Measurements from ENCODE around the gene KIAA0408.

DNA sequence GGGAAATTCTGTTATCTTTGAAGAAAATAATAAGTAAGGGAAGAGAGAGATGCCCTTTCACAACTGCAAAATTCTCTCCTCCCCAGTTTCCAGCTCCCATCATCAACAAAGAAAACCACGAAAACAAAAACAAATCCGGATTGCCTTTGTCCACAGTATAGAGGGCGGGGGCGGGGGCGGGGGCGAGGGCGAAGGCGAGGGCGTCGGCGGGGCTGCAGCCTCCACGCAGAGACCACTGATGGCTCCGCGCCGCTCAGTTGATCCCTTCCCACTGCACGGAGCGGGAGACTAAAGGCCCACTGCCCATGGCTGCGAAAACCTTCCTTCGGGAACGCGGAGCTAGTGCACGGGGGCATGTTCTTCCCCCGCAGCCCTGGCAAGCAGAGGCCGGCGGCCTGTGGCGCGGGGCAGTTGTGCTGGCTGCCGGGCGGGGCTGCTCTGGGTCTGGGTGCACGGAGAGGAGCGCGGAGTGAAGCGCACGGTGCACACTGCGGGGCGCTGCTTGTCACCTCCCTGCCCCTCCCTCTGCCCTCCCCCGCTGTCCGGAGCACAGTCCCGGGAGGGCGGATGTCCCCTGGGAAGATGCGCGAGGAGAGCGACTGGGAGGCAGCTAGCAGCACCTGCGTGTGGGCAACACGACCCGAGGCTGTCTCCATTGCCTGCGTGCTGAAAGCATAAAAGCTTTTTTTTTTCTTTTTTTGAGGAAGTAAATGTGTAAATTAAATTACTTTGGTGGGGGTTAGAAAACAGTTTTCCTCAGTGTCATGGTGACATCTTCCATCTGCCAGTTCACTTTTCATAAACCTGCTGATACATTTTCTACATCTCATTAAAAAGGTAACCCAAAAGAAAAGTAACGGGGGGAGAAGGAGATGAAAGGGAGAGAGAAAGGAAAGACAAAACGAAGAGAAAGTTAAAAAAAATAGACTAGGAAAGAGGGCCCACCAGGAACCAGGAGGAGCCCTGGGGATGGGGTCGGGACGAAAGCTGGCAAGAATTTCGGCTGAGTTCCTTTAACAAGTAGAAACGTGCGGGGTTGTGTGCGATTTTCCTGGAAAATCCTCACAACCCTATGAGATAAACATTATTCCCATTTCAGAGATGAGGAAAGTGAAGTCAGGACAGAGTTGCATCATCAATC, 53.9 kb upstream of the TPD52L1 start:
- RRBS, result 3% methylated on average over 5 of the region's 55 CpGs

- RRBS, result under 1% methylated on average over 7 of the region's 62 CpGs
These were observed 61.7 kb upstream of the HDDC2 start for GRCh38 chr6:125362911-125364351.

- RRBS, result no CpG with 5 or more reads among the region's 12 CpGs
These were observed 42.3 kb upstream of the HEY2 start for GRCh38 chr6:125707188-125707522.

GRCh38 chr6:125791531-125792109, 860 bp downstream of the NCOA7 start:
- RRBS, result no CpG with 5 or more reads among the region's 8 CpGs

DNA sequence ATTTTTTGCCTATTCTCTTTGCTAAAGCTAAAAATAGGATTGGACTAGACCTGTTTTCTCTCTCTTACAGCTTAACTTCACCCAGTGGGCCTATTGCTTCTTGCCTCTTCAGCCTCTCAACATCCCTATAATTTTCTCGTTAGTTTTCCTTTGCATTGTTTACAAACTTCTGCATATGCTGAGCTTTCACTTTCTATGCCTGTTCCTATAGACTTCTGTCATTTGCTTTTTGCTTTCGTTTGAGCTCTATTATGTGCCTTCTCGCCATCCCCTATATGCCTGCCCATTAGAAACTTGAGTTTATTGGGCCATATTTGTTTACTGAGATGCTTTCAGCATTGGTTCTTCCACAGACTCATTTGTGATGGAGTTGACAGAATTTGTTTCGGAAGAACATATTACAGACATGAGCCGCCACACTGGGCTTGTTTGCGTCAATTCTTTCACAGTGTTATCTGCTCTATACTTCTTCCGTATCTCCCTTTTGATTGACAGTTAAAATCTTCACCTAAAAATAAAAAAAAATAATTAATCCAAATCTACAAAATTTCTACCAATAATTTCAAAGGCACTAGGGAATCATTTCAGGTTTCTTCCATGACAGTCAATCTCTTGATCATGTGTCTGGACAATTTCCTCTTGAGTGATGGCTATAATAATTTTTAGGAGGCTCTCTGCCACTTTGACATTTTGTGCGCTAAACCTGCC, 41.0 kb downstream of the NCOA7 start:
- RRBS, result no CpG with 5 or more reads among the region's 8 CpGs

DNA sequence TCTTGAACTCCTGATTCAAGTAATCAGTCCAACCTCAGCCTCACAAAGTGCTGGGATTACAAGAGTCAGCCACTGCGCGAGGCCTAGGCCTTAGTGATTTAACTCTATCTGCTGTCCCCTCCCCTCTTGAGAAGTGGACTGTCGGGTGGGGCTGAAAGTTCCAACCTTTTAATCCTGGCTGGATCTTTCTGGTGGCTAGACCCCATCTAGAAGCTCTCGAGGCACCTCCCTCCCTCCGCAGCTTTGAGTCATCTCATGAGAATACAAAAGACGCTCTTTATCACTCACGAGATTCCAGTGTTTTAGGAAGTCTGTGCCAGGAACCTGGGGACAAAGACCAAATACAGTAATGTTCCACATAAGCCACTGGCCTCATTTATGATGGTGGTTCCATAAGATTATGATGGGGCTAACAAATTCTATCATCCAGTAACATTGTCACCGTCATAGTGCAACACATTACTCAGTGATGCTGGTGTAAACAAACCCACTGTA, 48.6 kb downstream of the NCOA7 start:
- RRBS, result no CpG with 5 or more reads among the region's 8 CpGs

GRCh38 chr6:125923258-125924074, 33.1 kb upstream of the HINT3 start:
- RRBS, result no CpG with 5 or more reads among the region's 6 CpGs

GRCh38 chr6:125957848-125958459, 1.4 kb downstream of the HINT3 start:
- RRBS, result no CpG with 5 or more reads among the region's 6 CpGs

DNA sequence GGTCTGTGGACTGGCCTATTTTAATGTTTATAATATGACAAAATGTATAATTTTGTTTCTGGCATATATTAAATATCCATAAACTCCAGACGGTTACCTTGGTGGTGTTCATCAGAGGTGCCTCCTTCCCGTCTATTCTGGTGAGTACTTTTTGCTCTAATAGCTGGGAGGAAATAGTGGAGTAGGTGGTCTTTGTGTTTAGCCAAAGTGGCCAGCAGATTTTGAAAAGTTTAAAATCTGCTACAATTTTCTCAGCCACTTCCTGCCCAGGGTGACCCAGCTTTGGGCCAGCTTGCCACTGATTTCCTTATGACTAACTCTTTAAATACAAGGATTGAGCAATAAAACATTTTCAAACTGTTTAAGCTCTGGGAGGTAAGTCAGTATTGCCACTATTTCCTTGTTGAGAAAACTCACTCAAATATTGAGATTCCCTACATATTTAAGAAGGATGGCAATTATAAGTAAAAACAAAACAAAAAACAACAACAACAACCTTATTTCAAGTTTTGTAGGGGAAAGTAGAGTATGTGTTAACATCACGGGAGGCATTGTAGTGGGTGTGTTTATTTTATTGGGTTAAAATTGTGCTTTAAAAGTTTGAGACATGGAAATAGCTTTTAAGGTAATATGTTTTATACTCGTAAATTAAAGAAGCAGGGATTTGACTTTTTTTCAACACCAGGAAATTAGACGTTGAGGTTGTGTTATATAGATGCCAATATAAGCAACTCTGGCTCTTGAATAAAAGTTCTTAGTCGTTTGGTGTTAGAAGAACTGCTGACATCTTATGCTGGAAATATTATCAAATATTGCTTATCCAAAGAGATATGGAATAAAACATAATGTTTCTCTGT, 54.6 kb downstream of the TRMT11 start:
- RRBS, result no CpG with 5 or more reads among the region's 6 CpGs

GRCh38 chr6:126063260-126064083, 77.1 kb downstream of the TRMT11 start:
- RRBS, result no CpG with 5 or more reads among the region's 6 CpGs

- RRBS, result no CpG with 5 or more reads among the region's 9 CpGs
These were observed 898 bp upstream of the RSPO3 start for GRCh38 chr6:127117603-127117943.

GRCh38 chr6:127119542-127120204, 1.2 kb downstream of the RSPO3 start:
- RRBS, result 4% methylated on average over 9 of the region's 54 CpGs

DNA sequence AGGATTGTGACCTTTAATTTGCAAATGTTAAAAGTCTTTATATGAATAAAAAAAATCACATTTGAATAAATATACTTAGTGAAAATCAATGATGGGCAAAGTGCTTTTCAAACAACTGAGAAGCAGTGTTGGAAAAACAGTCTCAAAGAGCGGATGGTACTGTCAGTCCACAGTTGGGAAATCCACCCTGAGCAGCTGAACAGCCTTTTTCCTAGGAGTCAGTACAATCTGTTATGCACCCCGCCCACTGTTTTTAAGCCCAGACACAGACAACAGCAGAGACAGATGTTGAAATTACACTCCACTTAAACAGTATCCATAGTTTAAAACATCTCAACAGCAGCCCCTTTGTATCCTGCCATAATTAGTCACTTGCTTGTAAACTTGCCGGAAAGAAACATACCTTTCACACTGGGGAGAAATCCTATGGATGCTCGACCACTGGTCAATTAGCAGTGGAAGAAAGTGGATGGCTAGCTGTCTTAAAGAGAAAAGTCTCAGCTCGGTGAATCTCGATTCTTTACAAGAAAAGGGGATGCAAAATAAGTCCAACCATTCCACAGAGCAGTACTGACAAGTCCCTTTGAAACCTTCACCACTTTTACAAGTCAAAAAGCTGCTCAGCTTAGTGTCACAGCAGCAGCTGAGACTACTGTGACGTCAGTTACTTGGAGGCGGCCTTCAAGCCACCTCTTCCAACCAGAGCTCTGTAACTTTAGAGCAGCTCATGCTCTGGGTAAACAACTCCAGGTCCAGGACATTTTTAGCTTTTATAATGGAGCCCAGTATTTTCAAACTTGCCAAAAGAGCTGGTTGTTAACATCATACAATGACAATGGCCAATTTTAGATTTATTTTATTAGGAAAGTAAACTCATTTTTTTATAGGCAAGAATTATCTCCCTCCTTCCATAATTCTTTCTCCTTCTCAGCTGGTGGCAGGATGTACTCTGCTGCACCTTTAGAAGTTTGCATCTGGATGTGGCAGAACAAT, at the start of gene KIAA0408:
TSS of gene KIAA0408 (minus strand) at position 618 of the 993 bp plus-strand sequence.
- RRBS, result no CpG with 5 or more reads among the region's 8 CpGs

DNA sequence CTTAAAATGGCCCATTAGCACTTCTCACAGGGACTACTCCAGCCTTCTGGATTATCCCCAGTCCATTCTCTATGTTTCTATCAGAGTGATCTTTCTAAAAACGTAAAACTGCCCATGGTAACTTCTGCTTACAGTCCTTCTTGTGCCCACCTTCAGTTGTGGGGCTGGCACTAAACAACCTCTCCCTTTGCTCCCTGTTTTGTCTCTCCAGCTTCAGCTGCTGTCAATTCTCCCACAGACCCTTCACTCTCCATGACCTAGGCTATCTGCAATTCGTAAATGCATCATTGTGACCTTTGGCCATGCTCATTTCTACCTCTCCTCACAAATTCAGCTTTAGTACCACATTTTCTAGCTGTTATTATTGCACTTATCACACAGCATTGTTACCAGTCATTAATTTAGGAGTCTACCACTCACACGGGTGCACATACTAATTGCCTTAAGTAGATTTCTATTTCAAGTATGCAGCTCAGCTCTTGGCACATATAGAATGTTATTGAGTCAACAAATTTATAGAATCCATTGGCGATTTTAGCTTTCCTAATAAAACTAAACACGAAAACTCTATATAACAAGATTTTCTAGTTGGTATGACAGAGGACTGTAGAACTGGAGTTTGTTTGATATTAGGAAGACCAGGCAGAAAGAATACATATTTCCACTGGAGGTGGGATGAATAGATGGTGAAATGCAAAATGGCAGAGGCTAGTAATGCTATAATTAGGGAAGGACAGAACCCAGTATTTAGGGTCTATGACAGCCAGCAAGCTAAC, 174.5 kb upstream of the THEMIS start:
- RRBS, result no CpG with 5 or more reads among the region's 5 CpGs

DNA sequence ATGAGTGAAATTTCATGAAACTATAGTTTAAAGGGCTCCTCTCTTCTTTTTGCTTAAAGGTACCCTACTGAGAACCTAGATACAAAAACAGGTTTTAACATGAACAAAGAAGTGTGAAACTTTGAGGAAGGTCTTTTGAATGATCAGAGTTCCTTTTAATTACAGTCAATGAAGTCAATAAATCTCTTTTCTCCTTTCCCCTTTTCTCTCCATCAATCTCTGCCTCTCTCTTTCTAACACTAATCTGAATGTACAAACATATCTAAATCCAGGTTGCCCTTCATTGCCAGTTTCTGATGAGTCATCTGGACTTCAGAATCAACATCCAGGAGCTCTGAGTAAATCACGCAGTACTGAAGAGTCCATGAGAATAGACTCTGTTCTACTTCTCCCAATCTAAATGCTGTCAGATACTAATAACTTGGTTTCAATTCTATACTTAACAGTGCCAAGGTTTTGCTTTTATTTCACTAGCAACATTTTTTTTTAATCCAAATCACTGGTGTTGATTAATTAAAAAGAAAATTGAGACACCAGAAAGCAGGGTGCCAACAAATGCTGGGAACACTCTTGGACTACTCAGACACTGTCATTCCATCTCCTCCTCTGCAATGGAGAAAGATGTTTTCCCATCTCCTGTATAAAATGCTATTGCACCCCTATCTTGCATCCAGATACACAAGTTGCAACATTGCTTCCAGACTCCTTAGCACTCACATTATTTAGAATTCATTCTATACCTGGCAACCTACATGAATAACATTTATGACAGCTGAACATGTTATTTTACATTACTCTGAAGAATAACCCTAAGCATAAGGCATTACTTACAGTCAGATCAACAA, 238.8 kb upstream of the THEMIS start:
- RRBS, result no CpG with 5 or more reads among the region's 1 CpG

DNA sequence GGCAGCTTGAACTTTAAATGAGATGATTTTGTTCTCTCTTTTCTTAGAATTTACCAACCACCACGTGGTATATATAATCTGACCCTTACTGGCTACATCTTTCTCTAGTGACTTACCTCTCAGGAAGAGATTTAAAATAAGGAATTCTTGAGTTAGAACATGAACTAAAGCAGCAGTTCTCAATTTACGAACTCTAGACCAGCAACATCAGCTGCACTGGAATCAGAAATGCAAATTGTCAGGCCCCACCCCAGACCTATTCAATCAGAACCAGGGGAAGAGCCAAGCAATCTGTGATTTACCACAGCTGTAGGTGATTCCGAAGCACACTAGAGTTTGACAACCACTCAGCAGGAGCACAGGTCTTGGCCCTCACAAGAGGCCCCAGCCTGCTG, 279.3 kb downstream of the PTPRK start:
- RRBS, result no CpG with 5 or more reads among the region's 3 CpGs

DNA sequence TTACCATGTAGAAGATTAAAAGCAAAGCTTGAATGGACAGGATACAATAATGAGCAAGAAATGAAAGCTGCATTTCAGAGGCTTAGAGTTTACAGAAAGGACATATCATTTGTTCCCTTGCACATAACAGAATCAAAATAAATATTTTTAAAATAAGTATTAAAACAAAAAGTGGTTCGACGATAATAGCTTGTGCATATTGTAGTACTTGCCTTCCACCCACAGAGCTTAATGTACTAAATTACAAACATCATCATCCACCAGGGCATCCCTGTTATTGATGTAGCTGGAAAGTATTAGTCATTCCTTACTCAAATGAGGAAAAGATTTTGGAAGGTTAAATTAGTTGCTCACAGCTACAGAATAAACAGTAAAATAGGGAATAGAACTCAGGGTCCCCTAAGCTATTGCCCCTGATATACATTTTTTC, 150.4 kb downstream of the PTPRK start:
- RRBS, result no CpG with 5 or more reads among the region's 2 CpGs

DNA sequence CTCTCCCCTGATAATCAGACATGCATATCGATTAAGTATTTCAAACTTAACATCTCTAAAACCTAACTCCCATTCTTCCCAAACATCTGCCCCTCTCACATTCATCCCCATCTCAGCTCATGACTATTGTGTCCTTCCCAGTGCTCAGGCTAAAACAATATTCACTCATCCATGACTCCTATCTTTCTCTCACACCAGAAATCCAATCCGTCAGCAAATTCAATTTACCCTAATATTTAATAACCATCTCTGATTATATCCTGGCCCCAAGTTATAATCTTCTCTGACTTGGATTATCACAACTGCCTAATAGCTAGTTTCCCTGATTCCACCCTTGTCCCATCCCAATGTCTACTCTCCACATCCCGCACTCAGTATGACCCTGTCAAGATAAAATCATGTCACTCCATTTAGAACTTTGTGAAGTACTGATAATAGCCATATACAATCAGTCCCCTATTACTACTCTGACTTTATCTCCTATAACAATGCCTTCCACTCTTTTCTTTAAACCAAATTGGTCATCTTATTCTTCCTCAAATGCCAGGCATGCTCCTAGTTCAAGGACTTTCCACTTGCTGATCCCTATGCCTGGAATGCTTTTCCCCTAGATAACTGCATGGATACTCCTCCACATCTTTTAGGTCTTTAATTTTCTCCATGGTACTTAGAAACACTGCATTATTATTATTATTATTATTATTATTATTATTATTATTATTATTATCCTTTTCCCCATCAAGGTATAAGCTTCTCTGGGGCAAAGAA, 145.8 kb downstream of the PTPRK start:
- RRBS, result no CpG with 5 or more reads among the region's 3 CpGs

GRCh38 chr6:128398048-128398394, 122.4 kb downstream of the PTPRK start:
- RRBS, result no CpG with 5 or more reads among the region's 8 CpGs

DNA sequence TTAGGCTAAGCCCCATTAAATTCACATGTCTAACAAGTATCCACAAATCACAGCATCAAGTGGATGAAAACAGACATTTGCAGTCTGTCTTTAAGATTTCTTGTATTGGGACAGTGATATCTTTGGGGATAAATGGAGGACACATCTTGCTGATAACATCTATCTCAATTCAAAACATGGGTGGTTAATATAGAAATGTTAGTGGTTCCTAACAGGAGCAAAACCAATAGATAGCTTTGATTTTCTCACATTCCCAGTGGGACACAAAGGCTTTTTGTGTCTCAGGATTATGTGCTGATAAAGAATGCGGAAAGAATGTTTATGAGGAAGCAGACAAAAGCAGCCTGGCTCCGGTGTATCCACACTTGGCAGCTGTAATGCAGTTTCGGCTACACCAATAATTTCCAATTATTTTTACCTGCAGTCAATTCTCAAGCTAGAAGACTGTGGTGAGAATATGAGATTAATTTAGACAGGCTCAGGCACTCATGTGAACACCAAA, 29.2 kb downstream of the PTPRK start:
- RRBS, result no CpG with 5 or more reads among the region's 3 CpGs

Data from BE2C (cell line).